Omental fat pad (tissue), 4 donors: ENCODE data around the genes OTOF, FAM166C, KCNK3 and MAPRE3.

GRCh38 chr2:26390170-26391250, 11.2 kb upstream of the DRC1 start:
- PRO-cap = no peak
- RAMPAGE, long total RNA, 4 experiments = no peak in any of the 4 experiments

DNA sequence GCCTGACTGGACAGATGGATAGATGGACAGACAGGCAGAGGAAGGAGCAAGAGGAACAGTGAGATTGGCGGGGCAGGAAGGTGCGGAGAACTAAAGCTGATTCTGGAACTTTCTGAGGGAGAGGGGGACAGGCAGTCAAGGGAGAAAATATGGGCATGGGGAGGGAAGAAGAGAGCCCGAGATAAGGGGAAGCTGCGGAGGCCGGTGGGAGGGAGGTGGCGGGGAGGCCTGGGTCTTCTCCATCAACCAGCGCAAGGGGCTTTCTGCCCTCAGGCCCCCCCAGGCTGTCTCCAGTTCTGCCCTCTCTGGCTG, 70.9 kb downstream of the DRC1 start:
- PRO-cap = no peak
- RAMPAGE, long total RNA, 4 experiments = no peak in any of the 4 experiments

GRCh38 chr2:26558585-26559032, at the start of gene OTOF:
Gene OTOF, minus strand, starts transcription at chr2:26558756.
- PRO-cap = no peak
- RAMPAGE, long total RNA, 4 experiments = no peak in any of the 4 experiments

GRCh38 chr2:26562105-26562684, at the start of gene FAM166C:
Gene FAM166C, plus strand, starts transcription at chr2:26562587.
- PRO-cap = no peak
- RAMPAGE, long total RNA, 4 experiments = no peak in any of the 4 experiments

GRCh38 chr2:26692599-26693237, at the start of gene KCNK3:
Gene KCNK3, plus strand, starts transcription at chr2:26692722.
- PRO-cap = no peak
- RAMPAGE, long total RNA, 4 experiments = no peak in any of the 4 experiments

DNA sequence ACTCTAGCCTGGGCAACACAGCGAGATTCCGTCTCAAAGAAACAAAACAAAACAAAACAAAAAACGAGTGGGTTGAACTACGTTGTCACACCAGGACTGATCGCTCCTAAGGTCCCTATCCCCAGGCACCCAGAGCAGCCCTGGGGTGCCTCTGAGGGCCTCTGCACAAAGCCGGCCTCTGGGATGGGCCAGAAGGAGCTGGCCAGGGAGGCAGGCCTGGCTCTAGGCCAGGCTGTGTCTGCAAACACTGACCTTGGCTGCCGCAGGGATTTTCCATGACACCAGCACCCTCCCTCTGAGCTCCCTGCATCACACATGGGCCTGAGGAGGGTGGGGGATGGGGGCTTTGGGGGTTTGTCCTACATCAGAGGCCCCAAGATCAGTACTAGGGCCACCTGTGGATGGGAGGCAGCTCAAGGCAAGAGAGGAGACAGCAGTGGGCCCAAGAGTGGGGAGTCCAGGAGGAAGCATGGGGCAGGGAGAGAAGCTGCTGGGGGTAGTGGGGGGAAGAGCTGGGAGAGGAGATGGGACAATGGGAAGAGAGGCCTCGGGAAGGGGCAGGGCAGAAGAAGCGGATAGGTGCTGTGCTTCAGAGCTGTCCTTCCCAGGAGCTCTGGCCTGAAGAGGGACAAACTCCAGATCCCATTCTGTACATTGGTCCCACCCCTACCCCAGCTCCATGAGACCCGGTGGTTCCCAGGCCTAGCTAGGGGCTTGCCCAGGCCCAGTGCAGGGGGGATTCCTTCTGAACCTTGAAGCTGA, 27.9 kb downstream of the KCNK3 start:
- PRO-cap = no peak
- RAMPAGE, long total RNA, 4 experiments = no peak in any of the 4 experiments

- PRO-cap = no peak
- RAMPAGE, long total RNA, 4 experiments = no peak in any of the 4 experiments
These were observed 29.2 kb downstream of the KCNK3 start for GRCh38 chr2:26721608-26722256.

GRCh38 chr2:26763045-26763387, 1.1 kb upstream of the SLC35F6 start:
- PRO-cap = no peak
- RAMPAGE, long total RNA, 4 experiments = no peak in any of the 4 experiments

- PRO-cap = no peak
- RAMPAGE, long total RNA, 4 experiments = no peak in any of the 4 experiments
These were observed 6.9 kb downstream of the CENPA start for GRCh38 chr2:26792604-26793379.

DNA sequence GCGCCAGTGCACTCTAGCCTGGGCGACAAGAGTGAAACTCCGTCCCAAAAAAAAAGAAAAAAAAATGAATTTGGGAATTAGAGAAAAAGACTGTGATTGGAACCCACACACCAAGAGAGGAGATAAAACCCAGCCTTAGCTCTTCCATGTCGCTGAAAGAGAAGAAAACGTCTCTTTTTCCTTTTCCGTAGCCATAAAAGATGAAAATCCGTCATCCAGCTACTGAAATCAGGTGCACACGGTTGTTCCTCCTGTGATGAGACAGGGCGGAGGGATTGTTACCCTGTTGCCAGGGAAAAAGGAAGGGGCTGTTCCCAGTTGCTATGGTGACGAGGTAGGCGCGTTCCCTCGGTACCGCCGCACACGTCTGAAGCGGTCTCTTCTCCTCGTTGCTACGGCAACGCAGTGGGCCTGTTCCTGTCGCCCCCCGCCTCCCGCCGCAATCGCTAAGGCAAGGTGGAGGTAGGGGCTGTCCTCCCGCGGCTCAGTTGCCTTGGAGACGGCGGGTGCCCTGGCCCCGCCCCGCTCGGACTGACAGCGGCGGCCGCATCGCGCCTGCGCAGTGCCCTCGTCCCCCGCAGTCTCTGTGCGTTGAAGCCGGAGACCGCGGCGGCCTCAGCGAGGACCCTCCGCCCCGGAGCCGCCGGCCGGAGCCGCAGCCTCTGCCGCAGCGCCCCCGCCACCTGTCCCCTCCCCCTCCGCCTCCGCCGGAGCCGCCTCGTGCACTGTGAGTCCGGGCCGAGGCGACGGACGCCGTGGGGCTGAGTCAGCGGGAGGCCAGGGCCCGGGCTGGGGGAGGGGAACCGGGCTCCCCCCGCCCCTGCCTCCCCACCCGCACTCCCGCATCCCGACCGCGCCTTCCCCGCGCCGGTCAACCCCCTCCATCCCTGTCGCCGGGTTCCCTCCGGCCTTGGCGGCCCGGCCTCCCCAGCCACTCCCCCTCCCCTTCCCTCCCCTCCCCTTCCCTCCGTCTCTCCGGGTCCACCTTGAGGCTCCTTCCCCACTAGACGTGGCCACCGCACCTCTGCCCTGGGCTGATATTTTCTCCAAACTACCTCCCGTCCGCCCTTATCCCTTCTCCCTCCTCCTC, at the start of gene MAPRE3:
MAPRE3 (plus strand) TSS at position 562 of the 1,090 bp plus-strand sequence.
- PRO-cap = no peak
- RAMPAGE, long total RNA, 4 experiments = no peak in any of the 4 experiments

GRCh38 chr2:26972182-26972801, 1.9 kb downstream of the MAPRE3 start:
- PRO-cap = no peak
- RAMPAGE, long total RNA, 4 experiments = no peak in any of the 4 experiments

DNA sequence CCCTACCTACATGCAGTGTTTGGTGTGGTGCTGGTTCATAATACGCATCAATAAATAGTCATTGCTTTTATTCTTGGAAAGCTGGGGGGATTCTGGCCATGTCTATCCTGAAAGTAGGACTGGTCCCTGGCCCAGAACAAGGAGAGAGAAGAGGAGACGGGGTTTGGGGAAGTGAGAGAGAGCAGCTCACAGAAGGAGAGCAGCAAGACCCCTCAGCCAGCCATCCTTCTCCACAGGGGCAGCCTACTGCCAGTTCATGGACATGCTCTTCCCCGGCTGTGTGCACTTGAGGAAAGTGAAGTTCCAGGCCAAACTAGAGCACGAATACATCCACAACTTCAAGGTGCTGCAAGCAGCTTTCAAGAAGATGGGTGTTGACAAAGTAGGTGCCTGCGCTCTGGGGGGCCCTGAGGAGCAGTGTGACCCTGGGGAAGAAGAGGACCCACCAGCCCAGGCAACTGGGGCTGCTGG, 9.6 kb upstream of the TMEM214 start:
- PRO-cap = no peak
- RAMPAGE, long total RNA, 4 experiments = no peak in any of the 4 experiments

DNA sequence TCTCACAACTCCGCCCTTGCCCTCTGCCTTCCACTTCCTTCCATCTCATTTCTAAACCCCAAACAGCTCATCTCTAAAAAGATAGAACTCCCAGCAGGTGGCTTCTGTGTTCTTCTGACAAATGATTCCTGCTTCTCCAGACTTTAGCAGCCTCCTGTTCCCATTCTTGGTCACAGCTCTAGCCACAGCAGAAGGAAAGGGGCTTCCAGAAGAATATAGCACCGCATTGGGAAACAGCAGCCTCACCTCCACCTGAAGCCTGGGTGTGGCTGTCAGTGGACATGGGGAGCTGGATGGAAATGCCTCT, 8.3 kb downstream of the TMEM214 start:
- PRO-cap = no peak
- RAMPAGE, long total RNA, 4 experiments = no peak in any of the 4 experiments

GRCh38 chr2:27049708-27050185, 1.7 kb upstream of the AGBL5 start:
- PRO-cap = no peak
- RAMPAGE, long total RNA, 4 experiments = no peak in any of the 4 experiments

DNA sequence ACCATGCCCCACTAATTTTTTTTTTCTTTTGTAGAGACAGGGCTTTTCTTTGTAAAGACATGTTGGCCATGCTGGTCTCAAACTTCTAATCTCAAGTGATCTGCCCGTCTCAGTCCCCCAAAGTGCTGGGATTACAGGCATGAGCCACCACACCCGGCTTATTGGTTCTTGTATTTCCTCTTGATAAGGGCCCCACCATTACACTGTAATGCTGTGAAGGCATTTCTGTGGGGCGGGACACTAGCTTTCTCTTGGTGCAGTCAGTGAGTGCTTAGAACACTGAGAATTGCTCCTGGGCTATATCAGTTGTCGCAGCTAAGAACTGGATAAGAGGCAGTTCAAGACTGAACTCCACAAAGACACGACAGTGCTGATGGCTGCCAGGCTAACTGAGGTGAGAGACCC, 2.0 kb downstream of the KHK start:
- PRO-cap = no peak
- RAMPAGE, long total RNA, 4 experiments = no peak in any of the 4 experiments

GRCh38 chr2:27102011-27102373, 15.4 kb downstream of the KHK start:
- PRO-cap = no peak
- RAMPAGE, long total RNA, 4 experiments = no peak in any of the 4 experiments

GRCh38 chr2:27127820-27129069, 4.6 kb downstream of the ABHD1 start:
- PRO-cap = no peak
- RAMPAGE, long total RNA, 4 experiments = no peak in any of the 4 experiments

- PRO-cap = no peak
- RAMPAGE, long total RNA, 4 experiments = no peak in any of the 4 experiments
These were observed 1.2 kb downstream of the PREB start for GRCh38 chr2:27133013-27133875.

GRCh38 chr2:27198911-27199504, 12.8 kb upstream of the ATRAID start:
- PRO-cap = no peak
- RAMPAGE, long total RNA, 4 experiments = no peak in any of the 4 experiments

DNA sequence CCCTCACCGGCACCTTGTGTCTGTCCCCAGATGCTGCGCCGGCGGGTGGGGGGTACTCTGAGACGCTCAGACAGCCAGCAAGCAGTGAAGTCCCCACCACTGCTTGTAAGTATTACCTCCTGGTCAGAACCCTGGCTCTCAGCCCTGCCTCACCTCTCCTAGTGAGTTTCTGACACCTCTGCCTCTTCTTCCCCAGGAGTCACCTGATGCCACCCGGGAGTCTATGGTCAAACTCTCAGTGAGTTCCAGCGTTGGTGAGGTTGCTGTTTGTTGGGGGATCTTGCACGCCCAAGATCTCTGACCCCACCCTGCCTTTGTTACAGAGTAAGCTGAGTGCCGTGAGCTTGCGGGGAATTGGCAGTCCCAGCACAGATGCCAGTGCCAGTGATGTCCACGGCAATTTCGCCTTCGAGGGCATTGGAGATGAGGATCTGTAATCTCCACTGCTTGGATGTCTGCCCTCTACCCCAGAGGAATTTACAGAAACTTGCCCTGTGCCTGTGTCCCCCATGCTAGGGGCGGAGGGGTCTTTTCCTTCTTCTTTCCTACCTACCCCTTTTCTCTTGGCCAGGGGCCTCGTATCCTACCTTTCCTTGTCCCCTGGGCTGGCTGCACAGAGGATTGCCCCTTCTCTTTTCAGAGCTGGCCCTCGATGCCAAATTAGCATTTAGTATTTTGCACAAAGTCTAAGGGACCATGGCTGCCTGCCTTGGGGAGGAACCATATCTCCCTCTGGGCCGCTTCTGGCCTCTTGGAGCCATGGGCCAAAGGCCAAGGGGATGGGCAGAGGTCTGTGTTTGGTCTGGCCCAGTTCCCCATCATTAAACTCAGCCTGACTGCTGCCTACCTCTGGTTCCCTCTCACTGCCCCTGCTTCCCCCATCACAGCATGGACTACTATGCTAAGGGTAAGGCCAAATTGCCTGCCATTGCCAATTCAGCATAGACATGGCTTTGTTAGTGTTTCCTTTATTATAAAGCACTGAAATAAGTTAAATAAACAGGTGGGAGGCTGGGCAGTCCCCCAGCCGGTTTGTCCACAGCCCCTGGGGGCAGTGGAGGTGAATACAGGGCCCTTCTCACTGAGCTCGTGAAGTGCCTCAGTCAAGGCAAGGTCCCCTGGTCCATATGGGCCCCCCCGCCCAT, 3.9 kb downstream of the ZNF513 start:
- PRO-cap = no peak
- RAMPAGE, long total RNA, 4 experiments = no peak in any of the 4 experiments